ENCODE measurements around the gene APOBEC3H.

- PRO-cap: no peak
- RAMPAGE, long total RNA, 4 experiments: no peak in any of the 4 experiments
Observed at GRCh38 chr22:39003143-39003610, 10.9 kb upstream of the APOBEC3C start.

- PRO-cap: bidirectional peak, plus-strand start at chr22:39097329, minus-strand start at chr22:39097100
- RAMPAGE, long total RNA, 4 experiments: no peak in any of the 4 experiments
Observed at GRCh38 chr22:39097011-39097645, at the start of gene APOBEC3H. TSS of gene APOBEC3H (plus strand) at chr22:39097244.

DNA sequence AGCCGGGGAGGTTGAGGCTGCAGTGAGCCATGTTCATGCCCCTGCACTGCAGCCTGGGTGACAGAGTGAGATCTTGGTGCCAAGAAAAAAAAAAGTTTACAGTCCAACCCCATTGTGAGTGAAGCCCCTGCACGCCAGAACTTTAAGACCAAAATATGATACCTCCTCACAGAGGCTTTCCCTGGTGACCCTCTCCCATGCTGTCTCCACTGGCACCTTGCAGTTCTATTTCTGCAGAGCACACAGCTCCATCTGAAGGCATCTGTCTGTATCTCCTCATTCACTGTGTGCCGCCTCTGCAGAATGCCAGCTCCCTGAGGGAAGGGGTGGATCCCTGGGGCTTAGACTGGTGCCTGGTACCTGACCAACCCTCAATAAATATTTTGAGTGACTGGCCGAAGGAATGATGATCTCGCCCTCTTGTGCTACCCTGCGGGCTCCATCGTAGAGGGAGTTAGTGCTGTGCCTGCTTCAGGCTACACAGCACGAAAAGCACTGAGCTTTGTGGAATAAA, 1.7 kb downstream of the CBX7 start:
- PRO-cap: unidirectional peak, plus-strand start at position 279 of the sequence
- RAMPAGE, long total RNA, 4 experiments: no peak in any of the 4 experiments

- PRO-cap: bidirectional peak, plus-strand start at chr22:39174944, minus-strand start at chr22:39174742
- RAMPAGE, long total RNA, 4 experiments: no peak in any of the 4 experiments
Observed at GRCh38 chr22:39174655-39175233, 22.3 kb upstream of the CBX7 start.

GRCh38 chr22:39179395-39179885, 27.0 kb upstream of the CBX7 start:
- PRO-cap: no peak
- RAMPAGE, long total RNA, 4 experiments: no peak in any of the 4 experiments

DNA sequence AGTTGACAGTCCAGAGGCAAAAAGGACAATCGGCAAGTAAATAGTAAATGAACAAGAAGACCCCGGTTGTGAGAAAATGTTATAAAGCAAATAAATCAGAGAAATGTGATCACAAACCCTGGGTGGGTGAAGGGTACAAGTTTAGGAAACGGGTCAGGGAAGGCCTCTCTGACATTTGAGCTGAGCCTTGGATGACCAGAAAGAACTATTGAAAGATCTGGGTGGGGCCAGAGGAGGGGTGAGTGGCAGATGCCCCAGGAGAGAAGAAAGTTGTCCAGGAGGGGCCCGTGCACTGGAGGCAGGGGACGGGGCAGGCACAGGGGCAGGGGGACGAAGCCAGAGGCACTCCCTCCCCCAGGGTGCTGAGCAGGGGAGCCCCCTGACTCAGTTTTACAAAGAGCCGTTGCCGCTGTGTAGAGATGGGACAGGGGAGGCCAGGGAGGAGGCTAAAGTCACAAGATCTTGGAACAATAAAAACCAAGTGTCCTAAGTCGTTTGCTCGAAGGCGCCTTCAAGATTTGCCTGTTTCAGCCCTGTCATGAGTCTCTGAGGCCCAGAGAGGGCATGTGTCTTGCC, 10.8 kb upstream of the PDGFB start:
- PRO-cap: no peak
- RAMPAGE, long total RNA, 4 experiments: no peak in any of the 4 experiments

DNA sequence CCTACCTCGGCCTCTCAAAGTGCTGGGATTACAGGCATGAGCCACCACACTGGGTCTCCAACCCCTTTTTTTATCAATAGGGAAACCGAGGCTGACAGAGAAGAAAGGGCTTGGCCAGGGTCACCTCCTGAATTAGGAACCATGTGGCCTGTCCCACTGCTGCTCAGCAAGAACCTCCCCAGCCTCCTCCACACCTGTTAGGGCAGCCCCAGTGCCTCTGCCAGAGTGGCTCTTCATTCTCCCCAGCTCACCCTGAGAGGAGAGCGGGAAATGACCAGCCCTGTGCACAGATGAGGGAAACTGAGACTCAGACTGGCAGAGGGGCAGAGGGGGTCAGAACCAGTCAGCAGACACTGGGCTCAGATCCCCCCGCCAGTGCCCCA, 30.3 kb downstream of the RPL3 start:
- PRO-cap: no peak
- RAMPAGE, long total RNA, 4 experiments: no peak in any of the 4 experiments

- PRO-cap: no peak
- RAMPAGE, long total RNA, 4 experiments: no peak in any of the 4 experiments
Observed at GRCh38 chr22:39297280-39298718, 21.6 kb downstream of the RPL3 start.

GRCh38 chr22:39388600-39389035, 11.0 kb upstream of the TAB1 start:
- PRO-cap: bidirectional peak, plus-strand start at chr22:39388940, minus-strand start at chr22:39388827
- RAMPAGE, long total RNA, 4 experiments: no peak in any of the 4 experiments

- PRO-cap: no peak
- RAMPAGE, long total RNA, 4 experiments: no peak in any of the 4 experiments
Observed at GRCh38 chr22:39430713-39431253, 26.0 kb upstream of the MGAT3 start.

GRCh38 chr22:39457596-39458474, 1.0 kb downstream of the MGAT3 start:
- PRO-cap: bidirectional peak, plus-strand start at chr22:39458220, minus-strand start at chr22:39458151
- RAMPAGE, long total RNA, 4 experiments: no peak in any of the 4 experiments

DNA sequence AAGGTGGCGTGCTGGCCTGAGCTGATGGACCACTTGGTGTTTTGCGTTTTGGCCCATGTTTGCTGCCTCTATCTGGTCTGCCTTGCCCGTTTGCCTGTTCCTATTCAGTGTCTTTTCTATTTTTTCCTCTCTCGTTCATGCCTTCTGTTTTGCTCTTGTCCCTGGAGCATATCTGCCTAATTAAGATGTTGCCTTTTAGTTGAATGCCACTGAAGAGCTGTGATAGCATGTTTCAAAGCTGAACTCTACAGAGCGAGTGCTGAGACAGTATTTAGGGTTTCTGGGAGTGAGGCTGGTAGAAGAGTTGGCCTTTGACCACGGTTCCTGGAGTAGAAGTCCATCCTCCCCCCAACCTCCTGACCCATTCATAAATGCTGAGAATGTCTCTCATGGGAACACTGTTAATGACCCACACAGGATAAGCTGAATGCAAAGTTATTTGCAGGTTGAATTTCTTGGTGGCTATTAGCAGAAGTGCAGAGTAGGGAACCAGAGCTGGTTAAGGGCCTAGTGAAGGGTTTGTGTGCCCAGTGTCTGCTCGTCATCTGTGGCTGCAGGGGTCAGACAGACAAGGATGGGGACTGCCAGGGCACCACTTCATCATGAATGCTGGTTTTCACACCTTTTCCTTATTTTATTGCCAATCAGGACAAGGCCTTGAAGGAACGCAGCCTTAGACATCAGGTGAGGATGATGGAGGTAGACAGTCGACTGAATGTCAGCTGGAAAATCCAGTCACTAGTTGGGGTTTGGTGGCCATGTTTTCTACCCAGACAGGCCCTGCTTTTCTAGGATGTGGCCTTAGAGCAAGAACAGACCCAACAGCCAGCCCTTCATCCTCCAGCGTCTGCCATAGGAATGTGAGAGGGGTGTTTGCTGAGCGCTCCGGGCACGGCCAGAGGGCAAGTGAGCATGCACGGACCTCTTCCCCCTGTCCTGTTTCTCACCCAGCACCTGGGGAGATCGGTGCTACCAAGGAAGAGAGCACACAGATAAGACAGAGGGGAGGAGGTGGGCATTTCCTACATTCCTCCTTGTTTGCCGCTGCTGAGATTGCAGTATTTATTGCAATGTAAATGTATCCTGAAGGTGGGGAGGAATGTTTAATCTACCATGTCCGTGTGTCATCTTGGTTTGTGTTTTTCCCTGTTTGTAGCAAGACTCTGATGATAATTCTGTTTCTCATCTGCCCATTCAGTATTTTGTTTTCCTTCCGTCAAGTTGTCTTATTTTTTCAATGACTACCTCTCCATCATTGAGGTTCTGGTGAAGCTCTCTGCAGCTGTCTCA, 5.3 kb upstream of the ATF4 start:
- PRO-cap: no peak
- RAMPAGE, long total RNA, 4 experiments: no peak in any of the 4 experiments

DNA sequence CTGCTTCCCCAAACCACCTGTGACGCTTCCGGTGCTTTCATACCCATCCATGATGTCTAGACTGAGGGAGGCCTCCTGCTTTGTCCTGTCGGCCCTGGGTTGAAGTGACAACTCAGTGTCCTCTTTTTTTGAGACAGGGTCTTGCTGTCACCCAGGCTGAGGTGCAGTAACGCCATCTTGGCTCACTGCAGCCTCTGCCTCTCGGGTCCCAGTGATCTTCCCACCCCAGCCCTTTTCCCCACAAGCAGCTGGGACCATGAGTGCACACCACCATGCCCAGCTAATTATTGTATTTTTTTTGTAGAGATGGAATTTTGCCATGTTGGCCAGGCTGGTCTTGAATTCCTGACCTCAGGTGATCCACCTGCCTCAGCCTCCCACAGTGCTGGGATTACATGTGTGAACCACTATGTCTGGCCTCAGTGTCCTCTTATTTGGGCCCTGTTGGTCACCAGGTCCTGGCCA, 5.5 kb downstream of the RPS19BP1 start:
- PRO-cap: no peak
- RAMPAGE, long total RNA, 4 experiments: no peak in any of the 4 experiments

GRCh38 chr22:39961114-39961901, 1.1 kb downstream of the TMA7B start:
- PRO-cap: bidirectional peak, plus-strand start at chr22:39961586, minus-strand start at chr22:39961461
- RAMPAGE, long total RNA, 4 experiments: no peak in any of the 4 experiments

DNA sequence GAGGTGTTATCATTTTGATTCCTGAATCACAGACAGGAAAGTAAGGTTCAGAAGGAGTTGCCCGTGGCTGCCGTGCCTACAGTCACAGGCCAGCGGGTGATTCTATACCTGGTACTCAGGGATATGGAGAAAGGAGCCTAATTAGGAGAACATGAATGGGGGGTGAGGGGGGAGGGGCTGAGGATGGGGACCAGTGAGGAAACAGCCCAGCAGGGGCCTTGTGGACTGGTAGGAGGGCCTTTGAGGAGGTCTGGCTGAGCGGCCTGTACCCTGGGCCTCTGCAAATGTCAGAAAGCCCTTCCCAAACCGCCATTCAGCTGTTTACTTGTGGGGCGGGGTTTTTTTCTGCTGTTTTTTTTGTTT, 3.6 kb downstream of the FAM83F start:
- PRO-cap: unidirectional peak, minus-strand start at position 284 of the sequence
- RAMPAGE, long total RNA, 4 experiments: no peak in any of the 4 experiments

GRCh38 chr22:40040877-40041739, 46.4 kb downstream of the FAM83F start:
- PRO-cap: no peak
- RAMPAGE, long total RNA, 4 experiments: no peak in any of the 4 experiments

DNA sequence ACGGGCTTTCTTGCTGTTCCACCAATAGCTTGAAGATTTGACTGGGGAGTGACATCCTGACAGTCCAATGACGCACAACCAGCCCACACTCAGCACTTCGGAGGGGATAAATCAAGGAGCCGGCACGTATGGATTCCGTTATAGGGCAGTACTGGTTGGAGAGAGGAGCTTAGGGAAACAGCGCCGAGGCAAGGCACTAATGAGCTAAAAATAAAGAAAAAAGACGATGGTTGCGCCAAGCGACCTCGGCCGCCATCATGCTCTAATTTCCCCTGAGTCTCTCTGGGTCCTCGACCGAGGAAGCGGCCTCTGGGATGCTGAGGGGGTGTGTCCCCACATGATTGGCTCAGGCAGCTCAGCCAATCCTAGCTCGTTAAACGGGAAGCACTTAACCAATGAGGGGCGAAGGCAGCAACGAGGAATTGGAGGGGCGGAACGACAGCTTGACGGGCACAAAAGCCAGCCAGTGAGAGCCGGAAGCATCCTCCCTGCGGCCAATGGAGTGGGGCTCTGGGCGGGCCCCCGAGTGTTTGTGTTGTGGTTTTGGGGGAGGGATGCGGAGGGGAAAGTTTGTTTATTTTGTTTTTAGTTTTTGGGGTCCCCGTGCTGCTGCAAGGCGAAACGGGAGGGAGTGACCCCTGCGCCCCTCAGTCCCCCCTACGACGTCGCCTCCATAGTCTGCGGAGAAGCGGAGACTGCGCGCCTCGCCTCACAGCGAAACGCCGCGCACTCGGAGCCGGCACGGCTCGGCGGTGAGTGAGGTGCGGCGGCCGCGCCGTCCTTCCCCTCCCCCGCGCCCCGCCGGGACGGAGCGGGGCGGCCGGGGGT, 49.7 kb downstream of the FAM83F start:
- PRO-cap: bidirectional peak, plus-strand start at position 95 of the sequence, minus-strand start outside the sequence; bidirectional peak, plus-strand start at position 588 of the sequence, minus-strand start at position 281 of the sequence; unidirectional peak, plus-strand start at position 729 of the sequence
- RAMPAGE, long total RNA, 4 experiments: start-site peak on the plus strand in 3 of 4 experiments, centred at positions 68 to 708 of the sequence, 23 to 549 reads per replicate

DNA sequence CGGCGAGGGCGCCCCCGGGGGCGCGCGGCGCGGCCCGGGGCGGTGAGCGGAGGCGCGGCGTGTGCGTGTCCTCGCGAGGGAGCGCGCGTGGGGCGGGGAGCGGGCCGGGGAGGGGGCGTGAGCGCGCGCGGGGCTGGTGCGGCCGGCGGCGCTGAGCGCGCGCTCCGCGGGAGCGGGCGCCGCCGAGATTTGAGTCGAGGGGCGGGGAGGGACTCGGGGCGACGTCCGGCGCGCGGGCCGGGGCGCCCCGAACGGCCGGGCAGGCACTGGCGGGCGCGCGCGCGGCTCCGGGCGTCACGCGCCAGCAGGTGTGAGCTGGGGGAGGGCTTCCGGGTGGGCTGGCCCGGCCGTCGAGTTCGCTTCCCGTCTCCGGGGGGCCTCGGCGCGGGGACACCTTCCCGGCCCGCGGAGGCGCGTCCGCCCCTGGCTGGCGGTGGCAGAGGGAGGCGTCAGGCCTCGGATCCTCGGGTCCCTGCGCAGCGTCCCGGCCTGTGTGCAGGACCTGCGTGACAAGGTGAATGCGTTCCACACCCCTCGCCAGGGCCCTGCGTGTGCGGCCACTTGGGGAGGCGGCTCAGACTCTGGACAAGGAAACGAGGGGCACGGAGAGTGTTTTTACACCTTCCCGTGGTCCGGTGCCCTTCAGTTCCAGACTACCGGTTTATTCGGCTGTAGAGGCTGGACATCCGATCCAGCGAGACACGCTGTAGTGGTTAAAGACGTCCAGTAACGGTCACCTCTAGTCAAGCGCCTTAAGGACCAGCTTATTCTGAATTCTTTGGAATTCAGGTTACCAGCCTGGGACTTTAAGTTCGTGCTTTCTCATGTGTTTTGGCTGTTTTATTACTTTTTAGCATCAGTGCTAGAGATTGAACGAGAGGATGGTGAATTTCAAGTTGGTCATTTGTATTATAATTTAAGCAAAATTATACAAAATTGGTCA, 50.6 kb downstream of the FAM83F start:
- PRO-cap: bidirectional peak, plus-strand start at position 353 of the sequence, minus-strand start at position 253 of the sequence
- RAMPAGE, long total RNA, 4 experiments: no peak in any of the 4 experiments

GRCh38 chr22:40137841-40138275, 39.9 kb upstream of the TNRC6B start:
- PRO-cap: no peak
- RAMPAGE, long total RNA, 4 experiments: no peak in any of the 4 experiments

- PRO-cap: unidirectional peak, plus-strand start at chr22:40175762
- RAMPAGE, long total RNA, 4 experiments: no peak in any of the 4 experiments
Observed at GRCh38 chr22:40175460-40176205, 2.1 kb upstream of the TNRC6B start.